Keratinocyte (primary cell): ENCODE measurements around a stretch of chr18.

DNA sequence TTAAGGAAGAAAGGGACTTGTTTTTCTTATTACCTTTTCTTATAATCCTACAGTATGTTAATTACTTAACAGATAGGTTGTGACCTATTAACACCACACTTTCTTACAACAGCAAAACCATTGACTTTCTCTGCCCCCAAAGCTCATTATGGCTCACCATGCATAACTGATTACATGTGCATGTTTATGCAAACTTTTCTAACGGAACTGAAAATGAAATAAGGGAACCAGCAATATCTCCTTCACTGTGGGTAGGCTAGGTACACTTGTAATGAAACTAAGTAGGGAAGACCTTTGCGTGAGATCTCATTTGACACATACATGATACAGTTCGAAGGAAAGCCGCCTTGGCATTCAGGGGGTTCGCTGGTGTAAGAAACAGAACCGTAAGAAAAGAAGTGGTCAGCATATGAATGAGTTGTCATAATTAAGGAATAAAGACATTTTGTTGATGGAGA lies 4.9 kb upstream of the ZNF516 start:
CAGE:
- cytosol, long polyA minus RNA, result no peak
- cytosol, long polyA plus RNA, result no peak
- long polyA plus RNA, result no peak
- nucleus, long polyA minus RNA, result no peak
- nucleus, long polyA plus RNA, result no peak

GRCh38 chr18:76519030-76519600 lies 24.1 kb upstream of the ZNF516 start:
CAGE:
- cytosol, long polyA minus RNA, result no peak
- cytosol, long polyA plus RNA, result no peak
- long polyA plus RNA, result no peak
- nucleus, long polyA minus RNA, result no peak
- nucleus, long polyA plus RNA, result no peak

CAGE:
- cytosol, long polyA minus RNA, result no peak
- cytosol, long polyA plus RNA, result no peak
- long polyA plus RNA, result no peak
- nucleus, long polyA minus RNA, result no peak
- nucleus, long polyA plus RNA, result no peak
Observed at GRCh38 chr18:76599298-76599858, 104.3 kb upstream of the ZNF516 start.

GRCh38 chr18:76610763-76611501 lies 115.9 kb upstream of the ZNF516 start:
CAGE:
- cytosol, long polyA minus RNA, result no peak
- cytosol, long polyA plus RNA, result no peak
- long polyA plus RNA, result no peak
- nucleus, long polyA minus RNA, result no peak
- nucleus, long polyA plus RNA, result no peak

GRCh38 chr18:77064760-77065412 lies 67.7 kb downstream of the MBP start:
CAGE:
- cytosol, long polyA minus RNA, result no peak
- cytosol, long polyA plus RNA, result no peak
- long polyA plus RNA, result no peak
- nucleus, long polyA minus RNA, result no peak
- nucleus, long polyA plus RNA, result no peak

GRCh38 chr18:77069824-77070421 lies 62.7 kb downstream of the MBP start:
CAGE:
- cytosol, long polyA minus RNA, result no peak
- cytosol, long polyA plus RNA, result no peak
- long polyA plus RNA, result no peak
- nucleus, long polyA minus RNA, result no peak
- nucleus, long polyA plus RNA, result no peak

GRCh38 chr18:77070750-77071690 lies 61.6 kb downstream of the MBP start:
CAGE:
- cytosol, long polyA minus RNA, result no peak
- cytosol, long polyA plus RNA, result no peak
- long polyA plus RNA, result no peak
- nucleus, long polyA minus RNA, result no peak
- nucleus, long polyA plus RNA, result no peak

DNA sequence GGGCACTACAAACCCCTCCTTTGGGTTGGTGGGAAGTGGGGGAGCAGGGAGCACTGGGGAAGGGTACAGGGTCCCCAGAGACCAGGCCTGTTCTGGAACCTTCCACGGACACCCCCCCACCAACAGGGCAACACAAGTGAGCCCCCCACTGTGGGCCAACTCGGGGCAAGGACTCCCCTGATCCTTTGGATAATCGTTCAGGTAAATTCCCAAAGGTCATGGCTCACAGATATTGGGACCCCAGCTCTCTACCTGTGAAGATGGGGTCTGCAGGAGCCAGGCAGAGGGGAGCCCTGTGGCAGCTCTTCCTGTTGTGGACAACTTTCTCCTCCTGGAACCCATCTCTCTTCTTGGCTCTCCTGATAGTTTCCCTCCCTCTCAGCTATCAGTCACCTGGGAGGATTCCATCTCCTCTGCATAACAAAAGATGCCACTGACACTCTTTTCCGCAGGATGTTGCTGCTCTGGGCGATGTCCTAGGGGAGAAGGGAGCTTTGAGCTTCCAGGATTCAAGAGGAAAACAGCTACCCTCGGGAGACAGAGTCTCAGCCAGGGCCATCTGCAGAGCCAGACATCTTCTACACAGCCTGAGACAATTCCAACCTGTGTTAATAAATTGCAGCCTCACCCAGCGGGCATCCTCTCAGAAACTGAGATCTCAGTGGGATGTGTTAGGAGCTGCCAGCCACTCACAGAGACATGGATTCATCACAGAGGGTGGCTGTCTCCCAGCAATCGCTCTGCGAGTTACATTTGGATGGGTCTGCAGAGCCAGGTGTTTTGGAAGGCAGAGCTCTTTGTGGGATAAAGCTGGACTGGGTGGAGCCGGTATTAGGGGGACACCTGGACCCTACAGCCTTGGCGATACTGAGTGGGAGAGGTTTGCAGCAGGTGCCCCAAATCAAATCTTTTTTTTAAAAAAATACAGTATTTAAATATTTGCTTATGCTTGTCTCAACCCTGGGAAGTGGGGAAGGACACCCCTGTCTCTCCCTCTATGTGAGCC lies 35.3 kb downstream of the MBP start:
CAGE:
- cytosol, long polyA minus RNA, result no peak
- cytosol, long polyA plus RNA, result no peak
- long polyA plus RNA, result no peak
- nucleus, long polyA minus RNA, result no peak
- nucleus, long polyA plus RNA, result no peak

GRCh38 chr18:77110121-77110603 lies 22.4 kb downstream of the MBP start:
CAGE:
- cytosol, long polyA minus RNA, result no peak
- cytosol, long polyA plus RNA, result no peak
- long polyA plus RNA, result no peak
- nucleus, long polyA minus RNA, result no peak
- nucleus, long polyA plus RNA, result no peak

CAGE:
- cytosol, long polyA minus RNA, result no peak
- cytosol, long polyA plus RNA, result no peak
- long polyA plus RNA, result no peak
- nucleus, long polyA minus RNA, result no peak
- nucleus, long polyA plus RNA, result no peak
Observed at GRCh38 chr18:79147285-79147779, 78.1 kb downstream of the ATP9B start.

GRCh38 chr18:79167380-79167873 lies 98.2 kb downstream of the ATP9B start:
CAGE:
- cytosol, long polyA minus RNA, result no peak
- cytosol, long polyA plus RNA, result no peak
- long polyA plus RNA, result no peak
- nucleus, long polyA minus RNA, result no peak
- nucleus, long polyA plus RNA, result no peak

GRCh38 chr18:79178405-79178819 lies 109.2 kb downstream of the ATP9B start:
CAGE:
- cytosol, long polyA minus RNA, result no peak
- cytosol, long polyA plus RNA, result no peak
- long polyA plus RNA, result no peak
- nucleus, long polyA minus RNA, result no peak
- nucleus, long polyA plus RNA, result no peak

DNA sequence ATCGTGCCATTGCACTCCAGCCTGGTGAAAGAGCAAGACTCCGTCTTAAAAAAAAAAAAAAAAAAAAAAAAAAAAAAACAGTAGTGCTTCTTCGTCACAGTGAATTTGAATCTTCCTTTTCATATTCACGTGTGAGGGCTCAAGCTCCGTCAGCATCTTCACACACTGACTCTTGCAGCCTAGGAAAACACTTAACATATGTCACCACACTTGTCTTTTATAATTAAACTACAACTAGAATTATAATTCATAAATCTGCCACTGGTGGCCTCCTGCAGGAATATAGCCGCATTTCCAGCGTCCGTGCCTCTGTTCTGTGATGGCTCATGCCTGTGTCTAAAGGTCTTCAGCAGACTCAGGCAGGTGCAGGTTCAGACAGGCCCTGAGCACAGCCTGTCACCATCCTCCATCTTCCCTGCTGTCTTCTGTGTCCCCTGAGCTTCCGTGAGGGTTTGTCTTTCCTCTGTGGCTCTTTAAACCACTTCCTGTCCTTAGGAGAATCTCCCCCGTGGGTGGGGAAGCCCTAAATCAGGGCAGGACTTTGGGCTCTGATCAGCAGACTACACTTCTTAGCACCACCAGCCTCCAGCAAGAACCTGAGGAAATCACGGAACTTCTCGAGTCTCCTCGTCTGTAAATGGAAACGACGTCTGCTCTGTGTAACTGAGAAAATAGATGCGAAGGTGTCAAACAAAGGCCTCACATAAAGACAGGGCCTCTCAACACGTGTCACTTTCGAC lies 24.2 kb upstream of the NFATC1 start:
CAGE:
- cytosol, long polyA minus RNA, result no peak
- cytosol, long polyA plus RNA, result no peak
- long polyA plus RNA, result no peak
- nucleus, long polyA minus RNA, result no peak
- nucleus, long polyA plus RNA, result no peak

DNA sequence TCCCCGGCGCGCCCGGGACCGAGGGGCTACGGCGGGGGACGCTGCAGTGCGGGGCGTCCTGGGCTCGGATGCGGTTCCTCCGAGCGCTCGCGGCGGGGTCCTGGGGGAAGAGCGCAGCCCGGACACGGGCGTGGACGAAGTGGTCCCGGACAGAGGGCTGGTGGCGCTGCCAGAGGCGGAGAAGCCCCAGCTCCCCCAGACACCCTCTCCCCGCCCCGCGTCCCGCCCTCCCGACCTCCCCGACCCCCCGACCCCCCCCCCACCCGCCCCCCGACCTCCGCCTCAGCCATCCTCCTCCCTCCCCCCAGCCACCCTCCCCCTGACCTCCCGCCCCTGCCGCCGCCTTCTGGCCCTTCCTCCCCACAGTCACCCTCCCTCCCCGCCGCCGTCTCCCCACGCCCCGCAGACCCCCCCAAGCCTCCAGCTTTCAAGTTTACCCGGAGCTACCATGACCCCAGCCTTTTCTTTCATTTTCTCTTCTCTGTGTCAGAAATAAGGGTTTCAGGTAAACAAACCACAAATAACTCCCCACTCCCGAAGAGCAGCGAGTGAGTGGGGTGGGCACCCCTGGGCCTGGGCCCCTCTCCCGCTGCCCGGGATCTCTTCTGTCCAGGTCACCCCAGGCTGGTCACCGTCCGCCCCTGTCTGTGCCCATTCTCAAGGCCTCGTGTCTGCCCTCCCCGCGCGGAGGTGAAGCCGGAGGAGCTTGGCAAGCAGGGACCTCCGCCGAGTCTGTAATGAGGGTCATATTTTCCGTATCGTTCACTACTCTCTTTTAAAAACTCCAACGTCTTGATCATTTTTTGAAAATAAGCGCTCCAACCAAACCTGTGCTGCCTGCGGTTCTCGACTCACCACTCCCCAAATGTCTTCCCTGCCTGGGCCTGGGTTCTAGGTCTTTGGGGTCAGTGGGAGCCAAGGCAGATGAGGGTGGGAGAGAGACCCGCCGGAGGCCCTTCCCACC lies 5.1 kb downstream of the NFATC1 start:
CAGE:
- cytosol, long polyA minus RNA, result no peak
- cytosol, long polyA plus RNA, result no peak
- long polyA plus RNA, result no peak
- nucleus, long polyA minus RNA, result no peak
- nucleus, long polyA plus RNA, result no peak

DNA sequence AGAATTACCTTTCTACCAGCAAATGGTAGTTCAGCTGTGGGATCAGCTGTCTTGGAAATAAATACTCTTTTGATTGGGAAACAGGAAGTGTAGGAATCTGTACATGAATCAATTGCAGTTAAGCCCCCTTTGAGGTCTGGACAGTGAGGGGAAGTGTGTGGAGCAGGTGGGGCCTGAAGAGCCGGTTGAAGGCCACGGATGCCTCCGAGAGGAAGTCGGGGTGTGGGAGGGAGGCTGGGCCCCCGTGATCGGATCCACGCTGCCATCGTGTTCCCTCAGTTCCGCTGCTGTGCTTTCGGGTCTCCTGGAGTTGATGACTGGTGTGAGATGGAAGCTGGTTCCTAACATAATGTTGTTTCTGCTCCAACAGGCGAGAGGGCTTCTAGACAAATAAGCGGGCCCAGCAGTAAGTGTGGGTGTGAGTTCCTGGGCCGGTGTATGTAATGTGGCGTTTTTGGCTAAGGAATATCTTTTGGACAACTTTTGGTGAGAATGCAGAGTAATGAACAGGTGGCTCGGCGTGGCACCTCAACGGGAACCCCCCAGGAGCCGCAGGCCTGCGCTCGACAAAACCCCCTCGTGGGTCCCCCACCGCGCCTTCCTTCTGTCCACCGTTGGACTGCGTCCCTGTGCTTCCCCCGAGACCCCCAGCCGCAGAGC lies 10.6 kb downstream of the NFATC1 start:
CAGE:
- cytosol, long polyA minus RNA, result no peak
- cytosol, long polyA plus RNA, result no peak
- long polyA plus RNA, result no peak
- nucleus, long polyA minus RNA, result no peak
- nucleus, long polyA plus RNA, result no peak

DNA sequence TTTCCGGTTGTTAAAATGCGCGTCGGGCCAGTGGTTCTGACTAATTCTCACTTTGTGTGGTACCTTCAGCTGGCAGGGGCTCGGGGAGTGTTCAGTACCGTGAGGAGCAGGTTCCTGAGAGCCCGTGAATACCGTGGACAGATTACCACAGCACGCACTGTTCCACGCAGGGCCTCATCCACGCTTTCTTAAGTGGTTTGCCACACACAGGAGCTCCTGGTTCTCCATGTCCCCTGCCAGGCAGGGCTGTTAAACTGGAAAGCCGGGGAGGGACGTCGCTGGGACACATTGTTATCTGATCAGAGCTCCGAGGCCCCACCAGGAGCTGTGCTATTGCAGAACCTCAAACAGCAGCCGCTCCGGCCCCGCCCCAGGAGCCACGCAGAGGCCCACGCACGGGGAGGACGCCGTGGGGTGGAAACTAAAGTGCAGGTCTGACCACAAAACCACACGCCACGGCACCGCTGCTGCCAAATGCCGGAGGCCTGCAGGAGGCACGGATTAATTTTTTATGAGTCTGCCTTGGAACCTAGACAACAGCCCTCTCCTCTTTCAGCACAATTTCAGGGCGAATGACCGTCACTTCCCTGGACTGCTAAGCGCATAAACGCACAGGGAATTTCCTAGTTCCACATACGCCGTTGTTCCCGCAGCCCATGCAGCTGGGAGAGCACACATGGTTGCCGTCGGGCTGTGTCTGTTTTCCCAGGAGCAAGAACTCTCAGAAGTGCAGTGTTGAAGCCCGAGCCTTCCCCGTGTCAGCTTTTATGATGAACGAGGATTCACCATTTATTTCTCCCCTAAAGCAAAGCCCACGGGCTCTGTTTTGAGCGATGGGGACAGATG lies 43.5 kb downstream of the NFATC1 start:
CAGE:
- cytosol, long polyA minus RNA, result no peak
- cytosol, long polyA plus RNA, result no peak
- long polyA plus RNA, result no peak
- nucleus, long polyA minus RNA, result no peak
- nucleus, long polyA plus RNA, result no peak

CAGE:
- cytosol, long polyA minus RNA, result no peak
- cytosol, long polyA plus RNA, result no peak
- long polyA plus RNA, result no peak
- nucleus, long polyA minus RNA, result no peak
- nucleus, long polyA plus RNA, result no peak
Observed at GRCh38 chr18:79460299-79460802, 64.6 kb downstream of the NFATC1 start.

GRCh38 chr18:79576838-79577312 lies 102.7 kb upstream of the CTDP1 start:
CAGE:
- cytosol, long polyA minus RNA, result no peak
- cytosol, long polyA plus RNA, result no peak
- long polyA plus RNA, result no peak
- nucleus, long polyA minus RNA, result no peak
- nucleus, long polyA plus RNA, result no peak

DNA sequence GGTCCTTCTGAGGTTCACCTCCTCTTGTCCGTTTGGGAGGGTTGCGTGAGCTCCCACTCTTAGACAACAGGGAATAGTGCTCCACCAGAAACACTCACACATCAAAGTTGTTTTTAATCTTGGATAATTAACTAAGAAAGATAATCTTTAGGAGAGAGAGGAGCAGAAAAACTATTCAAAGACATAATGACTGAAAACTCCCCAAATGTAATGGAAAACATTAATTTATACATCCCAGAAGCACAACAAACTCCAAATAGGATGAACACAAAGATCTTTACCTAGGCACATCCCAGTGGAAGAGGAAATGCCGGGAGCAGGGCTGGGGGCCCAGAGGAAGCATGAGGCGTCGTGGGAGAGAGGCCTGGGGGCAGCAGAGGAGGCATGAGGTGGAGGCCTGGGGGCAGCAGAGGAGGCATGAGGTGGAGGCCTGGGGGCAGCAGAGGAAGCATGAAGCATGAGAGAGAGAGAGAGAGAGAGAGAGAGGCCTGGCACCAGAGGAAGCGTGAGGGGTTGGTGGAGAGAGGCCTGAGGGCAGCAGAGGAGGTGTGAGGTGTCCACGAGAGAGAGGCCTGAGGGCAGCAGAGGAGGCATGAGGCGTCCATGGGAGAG lies 55.9 kb upstream of the KCNG2 start:
CAGE:
- cytosol, long polyA minus RNA, result no peak
- cytosol, long polyA plus RNA, result no peak
- long polyA plus RNA, result no peak
- nucleus, long polyA minus RNA, result no peak
- nucleus, long polyA plus RNA, result no peak

DNA sequence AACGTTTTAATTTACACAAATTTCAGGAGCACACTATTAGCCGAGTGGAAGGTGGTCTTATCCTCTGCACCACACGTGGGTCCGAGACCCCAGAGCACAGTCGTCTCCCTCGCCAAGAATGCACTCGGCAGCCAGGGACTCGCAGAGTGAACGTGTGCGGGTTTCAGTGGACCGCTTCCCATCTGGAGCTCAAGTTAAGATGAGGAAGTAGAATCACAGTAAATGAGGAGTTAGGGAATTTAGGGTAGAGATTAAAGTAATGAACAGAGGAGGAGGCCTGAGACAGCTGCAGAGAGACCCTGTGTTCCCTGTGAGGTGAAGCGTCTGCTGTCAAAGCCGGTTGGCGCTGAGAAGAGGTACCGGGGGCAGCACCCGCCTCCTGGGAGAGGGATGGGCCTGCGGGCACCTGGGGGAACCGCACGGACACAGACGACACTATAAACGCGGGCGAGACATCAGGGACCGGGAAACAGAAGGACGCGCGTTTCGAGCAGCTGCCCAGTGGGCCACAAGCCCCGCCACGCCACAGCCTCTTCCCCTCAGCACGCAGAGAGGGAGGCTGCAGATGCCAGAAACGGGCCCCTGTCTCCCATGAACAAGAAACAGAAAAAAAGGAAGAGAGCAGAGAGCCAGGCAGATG lies 5.5 kb upstream of the KCNG2 start:
CAGE:
- cytosol, long polyA minus RNA, result no peak
- cytosol, long polyA plus RNA, result no peak
- long polyA plus RNA, result no peak
- nucleus, long polyA minus RNA, result no peak
- nucleus, long polyA plus RNA, result no peak